ENCODE measurements around the gene BANF2.

DNA sequence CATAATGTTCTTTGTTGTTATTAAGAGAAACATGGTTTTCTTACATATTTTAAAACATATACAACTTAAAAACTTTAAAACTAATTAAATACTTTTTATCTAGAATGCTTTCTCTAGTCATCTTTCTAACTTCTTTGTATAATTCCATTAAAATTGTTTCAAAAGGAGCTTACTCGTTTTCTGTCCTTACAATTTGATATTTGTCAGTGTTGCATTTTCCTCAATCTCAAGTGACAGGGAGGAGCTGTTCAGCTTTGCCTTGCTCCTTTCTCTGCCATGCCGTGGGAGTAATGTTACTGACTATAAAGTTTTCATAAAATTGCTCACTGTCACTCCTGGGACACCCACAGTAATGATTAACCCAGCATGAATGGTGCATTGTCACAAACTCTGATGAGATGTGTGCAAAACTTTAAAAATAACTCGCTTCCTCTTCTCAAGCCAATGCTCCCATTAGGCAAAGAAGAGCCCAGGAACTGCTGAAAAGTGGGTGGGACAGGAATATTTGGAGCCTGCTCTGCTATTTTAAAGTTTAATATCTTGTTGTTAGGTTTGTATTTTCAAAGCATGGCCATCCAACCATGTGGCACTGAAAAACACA is 259.9 kb downstream of the BTBD3 start:
- PRO-cap: no peak

GRCh38 chr20:13342310-13343134 is 121.4 kb downstream of the ISM1 start:
- PRO-cap: no peak

DNA sequence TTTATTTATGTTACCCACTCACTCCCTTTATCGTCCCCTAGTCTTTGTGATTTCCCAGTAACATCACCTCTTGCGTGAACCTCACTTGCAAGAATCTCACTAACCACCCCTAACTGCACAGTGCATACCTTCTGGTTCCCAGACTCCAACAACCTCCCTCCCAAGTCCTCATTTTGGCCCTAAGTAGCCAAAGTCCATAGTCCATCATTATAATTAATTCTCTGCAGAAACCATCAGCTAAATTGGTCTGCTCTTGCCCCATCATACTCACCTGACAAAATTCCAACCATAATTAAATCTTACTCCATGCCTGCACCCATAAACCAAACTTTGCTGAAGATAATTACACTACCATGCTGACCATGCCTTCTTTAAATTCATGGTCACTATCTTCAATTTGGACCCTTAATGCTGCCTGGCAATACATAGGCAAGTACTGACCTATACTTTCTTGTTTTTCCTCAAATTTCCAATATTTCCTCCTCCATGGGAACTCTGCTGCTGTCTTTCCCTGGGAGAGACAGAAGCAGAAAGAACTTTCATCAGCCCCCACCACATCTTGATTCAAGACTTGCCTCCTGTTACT is 179.4 kb downstream of the TASP1 start:
- PRO-cap: no peak

DNA sequence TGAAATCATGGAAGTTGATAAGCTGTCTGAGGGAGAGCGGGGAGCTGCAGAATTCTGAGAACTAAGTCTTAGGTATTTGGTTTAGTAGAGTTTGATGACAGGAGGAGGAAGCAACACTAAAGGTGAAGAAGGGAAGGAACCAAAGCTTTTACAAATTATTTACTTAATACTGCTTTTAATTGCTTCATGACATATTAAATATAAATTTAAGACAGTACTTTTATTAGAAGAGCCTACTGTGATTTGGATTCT is 15.3 kb downstream of the NDUFAF5 start:
- PRO-cap: no peak

DNA sequence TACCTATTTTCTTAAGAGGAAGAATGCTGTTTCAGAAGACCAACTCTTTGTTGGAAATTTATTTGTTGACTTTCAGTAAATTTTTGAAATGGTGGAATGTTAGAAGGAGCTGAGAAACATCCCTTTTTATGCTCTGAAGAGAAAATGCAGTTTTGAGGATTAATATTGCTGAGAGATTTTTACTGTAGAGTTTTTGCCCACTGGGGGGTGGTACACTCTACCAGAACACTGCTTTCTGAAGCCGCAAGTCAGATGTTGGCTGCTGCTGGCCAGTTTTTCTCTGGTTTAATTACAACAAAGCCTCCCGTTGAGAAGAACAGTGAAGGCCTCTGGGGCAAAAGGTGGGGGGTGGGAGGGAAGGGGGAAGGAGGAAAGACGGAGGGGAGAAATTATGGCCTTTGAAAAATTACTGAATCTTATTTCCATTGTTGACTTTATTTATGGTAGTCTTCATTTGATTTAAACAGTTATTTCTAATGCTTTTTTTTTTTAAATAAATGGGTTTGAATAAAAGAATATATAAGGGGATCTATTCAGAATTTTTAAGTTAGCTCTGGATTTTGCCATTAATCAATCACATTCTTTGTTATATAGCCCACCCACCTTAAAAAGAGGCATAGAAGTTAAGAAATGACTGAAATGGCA is 3.0 kb downstream of the FLRT3 start:
- PRO-cap: no peak

DNA sequence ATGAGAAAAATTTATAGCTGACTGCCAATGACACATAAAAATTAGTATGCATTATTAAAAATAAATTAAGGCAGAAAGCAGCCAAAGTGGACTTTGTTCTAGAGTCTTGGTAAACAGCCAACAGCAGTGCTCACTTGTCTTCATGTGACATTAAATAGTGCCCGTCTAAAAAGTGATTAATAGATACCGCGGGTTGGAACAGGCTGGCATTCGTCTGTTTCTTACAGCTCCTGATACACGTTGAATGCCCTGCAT is 374.8 kb upstream of the FLRT3 start:
- PRO-cap: no peak

GRCh38 chr20:15080659-15081040 is 743.2 kb upstream of the FLRT3 start:
- PRO-cap: no peak

- PRO-cap: no peak
These were observed 532.4 kb downstream of the KIF16B start for GRCh38 chr20:16040591-16041467.

- PRO-cap: no peak
These were observed 121.2 kb downstream of the KIF16B start for GRCh38 chr20:16451917-16452507.

DNA sequence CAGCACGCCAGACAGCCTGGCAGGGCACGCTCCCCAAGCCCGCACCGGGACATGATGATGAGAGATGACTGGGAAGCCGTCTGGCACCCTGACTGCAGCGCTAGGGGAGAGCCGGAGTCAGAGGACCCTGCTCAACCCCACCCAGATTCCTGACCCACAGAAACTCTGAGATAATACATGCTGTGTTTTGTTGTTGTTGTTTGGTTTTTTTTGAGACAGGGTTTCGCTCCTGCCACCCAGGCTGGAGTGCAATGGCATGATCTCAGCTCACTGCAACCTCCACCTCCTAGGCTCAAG is 42.8 kb downstream of the KIF16B start:
- PRO-cap: no peak

DNA sequence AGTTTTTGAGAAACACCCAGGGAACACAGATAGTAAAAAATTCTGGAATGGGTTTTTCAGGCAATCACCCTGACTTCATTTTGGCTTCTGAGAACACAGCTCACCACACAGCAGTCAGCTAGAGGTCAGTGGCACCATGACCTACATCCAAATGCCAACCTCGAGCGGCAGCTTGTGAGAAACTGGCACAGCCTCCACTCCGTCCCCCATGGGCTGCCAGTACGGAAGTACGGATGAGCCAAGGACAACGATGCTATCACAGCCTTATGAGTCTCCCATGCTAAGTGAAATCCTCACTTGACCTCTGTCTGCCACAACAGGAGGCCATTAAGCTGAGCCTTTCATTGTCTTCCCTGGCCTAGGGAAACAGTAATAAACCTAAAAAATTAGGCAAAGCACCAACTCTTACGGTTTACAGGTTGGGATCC is 32.0 kb downstream of the KIF16B start:
- PRO-cap: no peak

DNA sequence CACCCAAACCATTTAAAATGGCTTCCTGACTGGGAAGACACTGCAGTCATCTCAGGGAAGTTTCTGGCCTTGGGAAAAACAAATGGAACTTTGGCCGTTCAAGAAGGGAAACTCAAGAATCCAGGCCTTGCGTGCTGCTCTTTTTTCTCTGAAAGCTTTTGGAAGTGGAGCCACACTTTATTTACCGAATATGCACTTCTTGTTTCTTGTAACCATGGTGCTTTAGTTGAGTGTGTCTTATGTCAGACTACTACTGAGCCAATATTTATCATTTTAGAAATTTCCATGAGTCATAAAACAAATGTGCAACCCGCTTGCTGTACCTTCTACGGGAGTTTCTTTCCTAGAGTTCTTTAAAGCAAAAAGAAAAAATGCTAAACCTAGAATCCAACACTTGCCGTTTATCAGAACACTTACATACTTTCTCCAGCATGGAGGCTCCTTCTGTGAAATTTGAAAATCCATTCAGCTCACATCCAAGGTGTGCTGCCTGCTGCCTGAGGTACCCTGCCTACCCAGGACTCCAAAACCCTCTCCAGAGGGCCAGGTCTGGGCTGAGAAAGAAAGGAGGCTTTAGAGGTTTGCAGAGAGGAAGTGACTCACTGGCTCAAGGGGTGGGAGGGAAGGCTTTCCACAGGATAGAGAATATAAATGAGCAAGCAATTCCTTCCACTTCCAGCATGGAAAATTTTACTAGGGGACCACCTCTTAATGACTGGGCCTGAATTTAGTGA is 11.4 kb upstream of the DSTN start:
- PRO-cap: no peak

- PRO-cap: no peak
These were observed 7.2 kb upstream of the DSTN start for GRCh38 chr20:17562618-17563137.

- PRO-cap: bidirectional peak, plus-strand start at chr20:17569316, minus-strand start at chr20:17569220
These were observed 800 bp upstream of the DSTN start for GRCh38 chr20:17568908-17569641.

DNA sequence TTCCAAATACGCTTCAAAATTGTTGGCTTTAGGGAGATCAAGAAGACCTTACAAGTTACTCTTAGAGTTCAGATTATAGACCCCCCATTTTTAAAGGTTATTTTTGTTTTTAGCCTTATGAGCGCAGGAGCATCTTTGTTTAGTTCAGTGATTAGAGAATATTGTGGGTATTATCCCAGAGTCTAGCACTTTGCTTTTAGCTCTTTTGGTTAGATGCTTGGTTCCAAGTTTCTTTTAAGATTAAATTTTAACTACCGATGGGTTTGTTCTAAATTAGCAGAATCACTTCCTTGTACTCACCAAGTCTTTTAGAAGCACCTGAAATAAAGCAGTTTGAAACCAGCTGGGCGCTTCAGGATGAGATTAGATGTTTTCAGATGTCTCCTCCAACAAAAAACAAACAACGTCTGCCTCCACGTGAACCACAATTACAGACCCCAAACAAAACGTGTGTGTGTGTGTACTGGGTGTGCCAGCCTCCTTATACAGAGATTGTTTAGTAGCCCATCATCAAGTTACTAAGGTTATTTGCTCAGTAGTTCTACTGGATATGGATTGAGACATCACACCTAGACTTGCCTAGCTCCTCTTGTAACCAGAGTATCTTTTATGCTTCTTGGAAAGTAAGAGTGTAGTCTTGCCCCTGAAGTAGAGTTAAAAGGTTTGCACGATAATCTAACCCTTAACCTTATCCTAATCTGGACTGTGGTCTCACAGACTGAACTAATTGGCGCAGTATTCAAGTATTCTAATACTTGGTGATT is 2.2 kb downstream of the DSTN start:
- PRO-cap: no peak

- PRO-cap: no peak
These were observed 25.0 kb downstream of the RRBP1 start for GRCh38 chr20:17656889-17657651.

- PRO-cap: no peak
These were observed at the start of gene BANF2 for GRCh38 chr20:17699676-17700219. Gene BANF2 (plus strand): TSS chr20:17699966.

DNA sequence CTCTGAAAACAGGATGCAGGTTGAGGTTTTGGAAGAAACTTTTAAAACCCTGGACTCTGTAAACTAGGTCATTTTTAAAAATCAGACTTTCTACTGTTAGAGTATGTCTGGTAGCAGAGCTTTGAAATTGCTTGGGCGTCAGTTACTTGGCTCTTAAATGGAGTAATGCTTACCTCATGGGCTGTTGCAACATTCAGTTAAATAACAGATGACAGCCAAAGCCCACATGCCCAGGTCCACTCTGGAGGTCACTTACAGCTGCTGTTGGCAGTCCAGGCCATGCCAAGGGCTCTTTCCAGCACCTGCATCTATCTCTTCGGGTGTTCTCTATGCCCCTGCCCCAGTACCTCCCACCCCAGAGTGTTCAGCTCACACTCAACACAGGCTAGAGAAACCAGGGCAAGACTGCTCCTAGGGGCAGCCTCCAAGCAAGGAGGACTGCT is 96.4 kb downstream of the BANF2 start:
- PRO-cap: no peak

GRCh38 chr20:17873449-17873704 is 95.2 kb downstream of the SNX5 start:
- PRO-cap: no peak

DNA sequence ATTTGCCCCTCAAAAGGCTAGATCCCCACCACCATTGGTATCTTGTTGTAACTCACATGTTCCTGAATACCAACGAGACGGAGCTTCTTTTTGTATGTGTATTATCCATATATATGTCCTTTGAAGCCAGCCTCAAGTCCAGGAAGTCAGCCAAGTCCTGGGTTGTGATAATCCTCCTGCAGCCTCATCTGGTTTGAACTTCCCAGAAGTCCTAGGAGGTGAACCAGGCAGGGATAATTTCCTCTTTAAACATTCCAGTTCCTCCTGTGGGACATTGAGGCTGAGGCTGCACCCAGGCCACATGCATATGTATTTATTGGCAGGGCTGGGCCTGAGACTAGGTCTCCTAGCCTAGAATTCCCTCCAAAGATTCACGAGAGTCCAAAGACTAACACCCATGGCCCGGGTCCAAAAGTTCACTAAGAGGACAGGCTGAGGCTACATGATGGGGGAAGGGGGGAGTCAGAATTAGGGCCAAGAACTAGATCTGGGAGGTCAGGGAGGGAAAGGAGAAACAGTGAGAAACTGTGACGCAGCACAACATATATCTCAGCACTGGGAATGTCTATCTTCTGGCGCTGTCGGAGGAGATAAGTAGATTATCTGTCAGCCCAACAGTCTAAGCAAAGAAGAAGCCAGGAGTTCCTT is 43.4 kb downstream of the SNX5 start:
- PRO-cap: no peak

Measured in mesothelial cell of epicardium (in vitro differentiated cells).